Astrocyte (in vitro differentiated cells and primary cell): ENCODE measurements around a stretch of chr6.

- PRO-cap = no peak
- RRBS, 2 experiments = no CpG with 5 or more reads among the region's 10 CpGs
Observed at GRCh38 chr6:160123888-160124792, 2.5 kb downstream of the SLC22A1 start.

GRCh38 chr6:160178062-160178524 is 56.5 kb downstream of the SLC22A1 start:
- PRO-cap = no peak
- RRBS, 2 experiments = no CpG with 5 or more reads among the region's 5 CpGs

DNA sequence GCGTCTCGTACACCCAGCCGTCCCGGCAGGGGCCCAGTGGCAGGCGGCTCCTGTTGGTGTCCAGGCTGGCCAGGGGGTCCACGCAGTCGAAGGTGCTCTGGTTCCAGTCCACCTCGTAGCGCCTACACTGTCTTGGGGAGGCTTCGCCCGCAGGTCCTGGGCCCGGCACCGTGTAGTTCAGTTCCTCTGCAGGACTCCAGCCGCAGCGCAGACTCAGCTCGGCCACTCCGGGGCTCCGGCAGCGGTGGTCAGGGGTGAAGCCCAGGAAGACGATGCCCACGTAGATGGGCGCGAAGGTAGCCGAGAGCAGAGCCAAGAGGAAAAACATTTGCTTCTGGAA is 284 bp downstream of the SLC22A2 start:
- PRO-cap = no peak
- RRBS, 2 experiments = 89 to 95% methylated on average over 6 to 10 of the region's 24 CpGs

GRCh38 chr6:160301269-160301603 is 42.6 kb upstream of the SLC22A2 start:
- PRO-cap = no peak
- RRBS, 2 experiments = no CpG with 5 or more reads among the region's 4 CpGs

DNA sequence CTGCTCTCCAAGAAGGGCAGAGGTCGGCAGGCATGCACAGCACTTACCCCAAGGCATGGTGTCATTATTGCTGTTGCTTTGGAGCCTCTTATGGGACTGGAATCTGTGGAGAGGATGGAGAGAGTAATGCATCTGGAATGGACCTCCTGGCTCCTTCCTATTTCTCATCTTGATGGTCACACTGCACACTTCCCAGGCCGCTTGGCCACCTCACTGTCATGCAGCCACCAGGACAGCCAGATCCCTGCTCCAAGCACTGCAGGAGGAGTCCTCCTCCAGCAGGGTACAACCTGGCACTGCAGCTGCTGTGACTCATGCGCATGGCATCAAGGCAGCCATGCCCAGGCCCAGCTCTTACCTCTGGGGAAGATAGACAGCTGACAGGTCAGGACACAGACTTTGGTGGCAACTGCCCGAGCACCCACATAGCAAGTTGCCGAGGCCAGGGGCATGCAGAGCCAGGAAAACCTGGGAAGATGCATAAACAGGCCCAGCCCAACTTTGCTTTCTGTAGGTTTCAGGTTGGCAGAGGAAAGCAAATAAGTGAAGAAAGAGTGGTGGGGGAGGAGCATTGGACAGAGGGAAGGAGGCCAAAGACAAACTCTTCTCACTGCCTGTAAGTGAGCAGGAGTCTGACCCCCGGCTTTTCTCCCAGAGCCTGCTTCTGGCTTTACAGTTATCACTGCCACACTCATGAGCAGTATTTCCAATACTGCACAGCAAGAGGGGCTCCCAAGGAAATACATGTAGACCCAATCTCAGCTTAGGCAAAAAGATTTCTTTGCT is 38.7 kb downstream of the SLC22A3 start:
- PRO-cap = no peak
- RRBS, 2 experiments = no CpG with 5 or more reads among the region's 6 CpGs

DNA sequence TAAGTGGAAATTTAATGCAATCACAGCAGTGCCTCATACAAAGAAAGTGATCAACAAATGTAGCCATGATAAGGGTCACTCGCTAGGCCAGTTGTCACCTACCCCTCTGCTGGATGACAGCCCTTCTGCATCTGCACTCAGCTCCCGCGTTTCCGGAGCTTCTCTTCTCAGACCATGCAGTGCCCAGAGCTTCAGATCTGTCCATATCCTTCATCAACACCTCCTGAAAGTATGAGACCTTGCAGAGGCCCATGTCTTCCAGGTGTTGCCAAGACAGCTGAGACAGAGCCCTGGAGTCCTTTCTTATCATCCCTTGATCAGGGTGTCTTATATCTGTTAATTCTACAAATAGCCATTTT is 142.2 kb downstream of the LPA start:
- PRO-cap = no peak
- RRBS, 2 experiments = no CpG with 5 or more reads among the region's 4 CpGs

- PRO-cap = no peak
- RRBS, 2 experiments = no CpG with 5 or more reads among the region's 10 CpGs
Observed at GRCh38 chr6:160737716-160738465, 35.8 kb downstream of the PLG start.

- PRO-cap = no peak
- RRBS, 2 experiments = 2 to 3% methylated on average over 24 to 35 of the region's 63 CpGs
Observed at GRCh38 chr6:160766644-160767850, 65.0 kb downstream of the PLG start.

- PRO-cap = no peak
- RRBS, 2 experiments = no CpG with 5 or more reads among the region's 2 CpGs
Observed at GRCh38 chr6:160788386-160788799, 86.3 kb downstream of the PLG start.

DNA sequence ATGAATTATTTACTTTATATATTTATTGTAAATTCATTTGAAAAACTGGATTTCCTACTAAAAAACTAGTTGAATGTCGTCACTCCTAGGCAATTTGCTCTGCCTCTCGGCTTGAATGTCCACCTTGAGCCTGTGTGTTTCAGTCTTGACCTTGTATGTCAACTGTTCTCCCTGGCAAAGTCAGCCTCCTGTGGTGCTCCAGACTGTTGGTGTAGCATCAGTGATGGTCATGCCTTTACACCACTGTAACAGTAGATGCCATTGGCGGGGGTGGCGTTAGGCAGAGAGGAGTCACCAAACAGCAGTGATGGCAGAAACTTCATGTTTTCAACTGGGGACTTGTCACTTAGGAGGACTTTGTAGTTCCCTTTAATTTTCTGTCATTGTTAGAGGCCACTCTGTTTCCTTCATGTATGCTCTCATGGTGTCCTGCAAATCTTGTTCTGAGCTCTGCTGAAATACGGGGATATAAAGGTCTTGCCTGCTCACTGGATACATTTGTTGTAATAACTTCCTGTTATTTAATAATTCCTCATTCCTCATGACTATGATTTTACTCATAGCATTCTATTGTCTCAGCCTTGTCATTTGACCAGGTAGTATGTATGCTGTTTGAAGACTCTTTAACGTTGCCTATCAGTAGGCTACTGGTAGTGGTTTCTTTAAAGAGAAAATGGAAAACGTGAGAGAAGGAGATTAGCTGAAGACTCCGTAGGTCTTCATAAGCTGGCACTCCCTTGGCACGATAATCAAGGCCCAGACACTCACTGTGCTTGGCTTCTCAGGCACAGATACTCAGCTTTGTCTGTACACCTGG is 4.6 kb downstream of the MAP3K4 start:
- PRO-cap = no peak
- RRBS, 2 experiments = no CpG with 5 or more reads among the region's 9 CpGs

DNA sequence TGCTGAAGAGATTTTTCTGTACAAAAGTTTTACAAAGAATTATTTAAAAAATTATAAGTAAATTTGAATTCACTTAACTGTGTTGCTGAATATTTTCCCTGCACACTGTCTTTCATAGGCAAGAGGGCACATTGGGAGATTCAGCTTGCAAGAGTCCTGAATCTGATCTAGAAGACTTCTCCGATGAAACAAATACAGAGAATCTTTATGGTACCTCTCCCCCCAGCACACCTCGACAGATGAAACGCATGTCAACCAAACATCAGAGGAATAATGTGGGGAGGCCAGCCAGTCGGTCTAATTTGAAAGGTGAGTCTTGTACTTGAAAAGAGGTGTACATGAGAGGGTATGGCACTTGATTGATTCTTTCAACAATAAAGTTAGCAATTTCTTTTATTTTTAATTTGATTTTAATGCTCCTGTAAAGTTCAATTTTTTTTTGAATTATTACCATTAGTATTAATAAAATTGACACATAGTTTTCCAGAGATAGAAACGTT is 42.6 kb downstream of the MAP3K4 start:
- PRO-cap = no peak
- RRBS, 2 experiments = no CpG with 5 or more reads among the region's 5 CpGs

DNA sequence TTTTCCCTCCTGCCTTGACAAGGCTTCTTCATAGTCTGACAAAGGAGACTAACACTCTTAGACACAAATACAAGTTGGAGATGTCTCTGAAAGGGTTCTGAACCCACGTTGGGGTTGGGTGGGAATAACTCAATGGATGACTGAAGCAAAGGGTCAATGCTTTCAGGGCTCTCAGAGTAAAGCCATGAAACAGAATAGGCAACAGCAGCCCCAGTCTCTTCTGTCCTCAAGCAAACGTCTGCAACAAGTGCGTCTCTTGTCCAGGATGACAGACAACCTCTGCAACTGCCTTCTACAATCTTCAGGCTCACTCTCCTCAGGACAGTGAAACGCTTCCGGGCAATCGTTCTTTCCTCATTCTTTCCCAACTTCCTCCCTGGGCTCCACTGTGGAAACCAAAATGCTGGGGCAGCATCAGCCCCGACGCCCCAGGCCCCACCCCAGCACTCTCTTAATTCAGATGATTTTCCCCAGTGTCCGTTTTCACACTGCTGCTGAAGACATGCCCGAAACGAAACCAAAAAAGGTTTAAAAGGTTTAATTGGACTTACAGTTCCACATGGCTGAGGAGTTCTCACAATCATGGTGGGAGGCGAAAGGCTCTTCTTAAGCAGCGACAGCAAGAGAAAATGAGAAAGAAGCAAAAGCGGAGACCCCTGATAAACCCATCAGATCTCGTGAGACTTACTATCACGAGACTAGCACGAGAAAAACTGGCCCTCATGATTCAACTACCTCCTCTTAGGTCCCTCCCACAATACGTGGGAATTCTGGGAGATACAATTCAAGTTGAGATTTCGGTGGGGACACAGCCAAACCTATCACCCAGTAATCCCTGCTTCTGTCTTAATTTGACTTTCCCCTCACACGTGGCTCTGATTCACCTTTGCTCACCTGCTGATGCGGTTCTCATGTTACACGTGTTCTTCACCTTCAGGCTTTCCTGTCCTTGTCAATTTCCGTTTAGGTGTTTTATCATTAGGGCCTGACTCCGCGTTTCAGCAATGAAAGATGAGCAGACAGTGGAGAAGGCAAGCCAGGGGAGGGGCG is 57.4 kb downstream of the AGPAT4 start:
- PRO-cap = no peak
- RRBS, 2 experiments = no CpG with 5 or more reads among the region's 26 CpGs

DNA sequence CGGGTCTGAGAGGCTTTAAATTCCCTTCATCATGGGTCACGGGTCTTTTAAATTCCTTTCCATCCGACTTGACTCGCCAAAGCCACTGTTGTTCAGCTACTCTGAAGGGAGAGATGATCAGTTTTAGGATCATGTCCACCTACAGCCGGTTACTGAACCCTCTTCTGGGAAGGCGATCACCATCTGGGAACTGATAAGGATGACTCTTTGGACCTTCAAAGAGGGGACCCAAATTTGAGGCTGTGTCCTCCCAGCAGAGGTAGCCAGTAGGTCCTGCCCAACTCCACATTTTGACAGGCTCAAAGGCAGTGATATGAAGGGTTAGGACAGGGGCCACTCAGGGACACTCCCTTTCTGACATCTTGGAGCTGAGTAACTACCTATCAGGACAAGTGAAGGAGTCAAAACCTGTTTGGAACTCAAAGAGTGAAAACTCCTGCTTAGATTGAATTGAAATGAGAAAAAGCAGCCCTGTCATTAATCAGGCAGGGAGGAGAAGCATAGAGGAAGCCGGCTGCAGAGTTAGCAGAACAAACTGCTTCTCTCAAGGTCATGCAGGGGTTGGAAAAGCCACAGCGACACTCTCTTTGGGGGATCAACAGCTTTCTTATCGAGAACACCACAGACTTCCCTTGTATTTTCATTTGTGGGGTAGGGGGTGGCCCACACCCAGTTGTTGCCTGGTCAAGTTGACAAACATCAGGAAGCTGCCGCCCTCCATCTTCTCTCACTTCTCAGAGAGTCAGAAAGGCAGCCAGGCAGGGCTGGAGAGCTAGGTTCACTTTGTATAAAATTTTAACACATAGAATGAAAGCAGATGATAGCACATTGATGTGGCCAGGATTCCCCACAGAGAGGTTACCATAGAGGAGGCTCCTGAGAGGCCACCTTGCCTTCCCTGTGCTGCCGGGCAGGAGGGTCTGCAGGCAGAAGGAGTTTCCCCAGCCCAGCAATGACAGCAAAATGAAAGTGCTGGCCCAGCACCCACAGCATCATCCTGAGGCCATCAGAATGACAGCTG is 47.7 kb downstream of the AGPAT4 start:
- PRO-cap = no peak
- RRBS, 2 experiments = no CpG with 5 or more reads among the region's 11 CpGs

DNA sequence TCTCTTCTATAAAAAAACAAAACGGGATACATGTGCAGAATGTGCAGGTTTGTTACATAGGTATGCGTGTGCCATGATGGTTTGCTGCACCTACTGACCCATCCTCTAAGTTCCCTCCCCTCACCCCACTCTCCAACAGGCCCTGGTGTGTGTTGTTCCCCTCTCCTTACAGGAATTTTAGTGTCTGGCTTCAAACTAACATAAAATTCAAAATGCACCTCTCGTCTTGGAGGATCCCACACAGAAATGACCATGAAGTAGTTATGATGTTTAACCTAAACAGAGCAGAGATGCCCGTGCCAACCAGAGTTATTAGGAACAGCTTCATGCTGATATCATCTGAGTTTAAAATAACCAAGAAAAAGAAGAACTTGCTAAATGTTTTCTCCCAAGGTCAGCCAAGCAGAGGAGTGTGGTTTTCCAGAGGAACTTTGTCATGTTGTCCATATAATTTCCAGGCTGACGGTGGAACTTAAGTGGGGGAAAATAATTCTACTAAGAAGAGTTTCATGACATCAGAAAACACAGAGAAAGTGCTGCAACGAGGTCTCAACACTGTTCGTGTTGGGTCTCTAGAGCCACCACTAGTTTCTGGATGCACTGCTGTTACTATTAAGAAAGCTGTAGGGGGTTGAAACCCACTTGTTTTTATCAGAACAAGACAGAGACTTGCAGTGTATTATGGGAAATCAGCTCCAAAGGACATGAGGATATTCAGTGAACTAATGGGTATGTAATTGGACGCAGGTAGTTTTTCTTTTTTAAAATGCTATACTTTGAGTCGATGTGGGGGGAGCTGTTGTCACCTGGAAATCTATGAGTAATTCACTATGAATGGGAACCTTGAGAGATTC is 5.3 kb downstream of the AGPAT4 start:
- PRO-cap = no peak
- RRBS, 2 experiments = no CpG with 5 or more reads among the region's 9 CpGs

- PRO-cap = no peak
- RRBS, 2 experiments = no CpG with 5 or more reads among the region's 8 CpGs
Observed at GRCh38 chr6:161292043-161292639, 18.3 kb upstream of the AGPAT4 start.

DNA sequence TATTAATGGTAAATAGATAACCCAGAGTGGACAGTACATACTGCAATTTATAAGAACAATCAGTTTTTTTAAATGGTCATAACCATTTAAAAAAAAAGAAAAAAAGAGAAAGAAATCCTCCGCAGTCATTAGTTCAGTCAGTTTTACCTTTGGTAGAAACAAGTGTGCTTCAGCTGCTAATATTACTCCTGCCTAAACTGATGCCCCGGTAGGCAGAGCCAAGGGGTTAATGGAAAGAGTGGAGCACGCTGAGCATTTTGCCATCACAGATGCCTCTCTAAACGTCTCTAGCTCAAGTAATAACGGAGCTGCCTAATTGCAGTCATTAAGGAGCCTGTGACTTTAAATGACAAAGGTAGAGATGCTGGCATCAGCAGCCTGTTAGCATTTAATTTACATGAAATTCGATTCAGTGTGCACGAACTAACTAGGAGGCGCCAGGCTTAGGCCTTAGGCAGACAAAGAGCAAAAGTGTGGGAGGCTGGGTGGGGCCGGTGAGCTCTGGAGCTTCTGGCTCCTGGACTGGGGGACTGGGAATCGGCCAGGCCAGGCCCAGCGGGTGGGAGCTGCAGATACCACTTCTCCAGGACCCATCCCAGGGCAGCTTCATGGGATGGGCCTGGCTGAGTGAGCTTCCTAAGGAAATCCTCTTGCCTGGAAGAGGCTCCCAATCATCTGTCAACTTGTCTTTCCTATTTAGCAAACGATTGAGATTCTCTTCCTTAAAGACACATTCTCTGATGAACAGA is 169.9 kb upstream of the AGPAT4 start:
- PRO-cap = no peak
- RRBS, 2 experiments = no CpG with 5 or more reads among the region's 12 CpGs

DNA sequence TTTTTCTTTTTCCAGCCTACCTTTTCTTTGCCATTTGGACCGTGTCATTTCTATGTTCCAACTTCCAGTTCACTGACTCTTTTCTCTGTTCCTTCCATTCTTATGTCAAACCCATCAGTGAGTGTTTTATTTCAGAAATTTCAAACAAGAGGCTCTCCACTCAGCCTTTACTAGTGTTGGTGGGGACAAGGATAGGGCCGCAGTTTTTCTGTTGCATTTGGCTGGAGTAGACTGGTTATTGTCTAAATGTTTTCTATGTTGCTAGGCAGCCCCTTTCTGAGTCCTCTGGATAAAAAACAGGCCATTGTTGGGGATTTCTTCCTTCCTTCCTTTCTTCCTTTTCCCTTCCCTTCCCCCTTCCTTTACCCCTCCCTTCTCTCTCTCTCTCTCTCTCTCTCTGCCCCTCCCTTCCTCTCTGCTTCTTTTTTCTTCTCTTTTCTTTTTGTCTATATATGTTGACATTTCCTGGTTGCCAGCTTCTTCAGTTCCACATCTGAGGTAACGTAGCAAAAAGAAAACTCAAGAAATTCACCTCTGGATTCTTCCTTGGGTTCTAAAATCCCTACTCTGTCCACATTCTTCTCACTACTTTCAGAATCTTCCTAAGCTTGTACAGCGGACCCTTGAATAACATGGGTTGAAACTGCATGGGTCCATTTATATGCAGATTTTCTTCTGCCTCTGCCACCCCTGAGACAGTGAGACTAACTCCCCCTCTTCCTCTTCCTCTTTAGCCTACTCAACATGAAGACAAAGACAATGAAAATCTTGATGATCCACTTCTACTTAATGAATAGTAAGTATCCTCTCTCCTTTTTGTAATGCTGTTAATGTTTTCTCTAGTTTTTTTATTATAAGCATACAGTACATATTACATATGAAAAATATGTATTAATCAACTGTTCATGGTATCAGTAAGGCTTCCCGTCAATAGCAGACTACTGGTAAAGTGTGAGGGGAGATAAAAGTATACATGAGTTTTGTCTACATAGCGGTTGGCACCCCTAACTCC is 288.3 kb downstream of the PRKN start:
- PRO-cap = no peak
- RRBS, 2 experiments = no CpG with 5 or more reads among the region's 6 CpGs

DNA sequence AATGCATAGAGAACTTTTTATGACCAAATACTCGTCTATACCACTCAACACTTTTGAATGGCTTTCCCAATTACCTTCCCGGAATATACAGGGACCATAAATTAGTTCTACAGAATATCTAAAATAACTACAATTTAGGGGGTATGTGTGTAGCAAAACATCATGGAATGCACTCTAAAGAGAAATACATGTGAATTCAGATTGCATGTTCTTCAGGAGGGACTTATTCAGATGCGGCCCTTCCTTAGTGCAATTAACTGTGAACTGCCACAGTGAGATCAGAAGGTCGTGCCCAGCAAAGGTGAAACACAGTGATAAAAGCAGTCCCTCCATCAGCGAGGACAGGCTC is 125.9 kb upstream of the QKI start:
- PRO-cap = no peak
- RRBS, 2 experiments = no CpG with 5 or more reads among the region's 5 CpGs

- PRO-cap = no peak
- RRBS, 2 experiments = 54 to 57% methylated on average over 8 to 9 of the region's 29 CpGs
Observed at GRCh38 chr6:163335462-163336159, 78.9 kb upstream of the QKI start.

DNA sequence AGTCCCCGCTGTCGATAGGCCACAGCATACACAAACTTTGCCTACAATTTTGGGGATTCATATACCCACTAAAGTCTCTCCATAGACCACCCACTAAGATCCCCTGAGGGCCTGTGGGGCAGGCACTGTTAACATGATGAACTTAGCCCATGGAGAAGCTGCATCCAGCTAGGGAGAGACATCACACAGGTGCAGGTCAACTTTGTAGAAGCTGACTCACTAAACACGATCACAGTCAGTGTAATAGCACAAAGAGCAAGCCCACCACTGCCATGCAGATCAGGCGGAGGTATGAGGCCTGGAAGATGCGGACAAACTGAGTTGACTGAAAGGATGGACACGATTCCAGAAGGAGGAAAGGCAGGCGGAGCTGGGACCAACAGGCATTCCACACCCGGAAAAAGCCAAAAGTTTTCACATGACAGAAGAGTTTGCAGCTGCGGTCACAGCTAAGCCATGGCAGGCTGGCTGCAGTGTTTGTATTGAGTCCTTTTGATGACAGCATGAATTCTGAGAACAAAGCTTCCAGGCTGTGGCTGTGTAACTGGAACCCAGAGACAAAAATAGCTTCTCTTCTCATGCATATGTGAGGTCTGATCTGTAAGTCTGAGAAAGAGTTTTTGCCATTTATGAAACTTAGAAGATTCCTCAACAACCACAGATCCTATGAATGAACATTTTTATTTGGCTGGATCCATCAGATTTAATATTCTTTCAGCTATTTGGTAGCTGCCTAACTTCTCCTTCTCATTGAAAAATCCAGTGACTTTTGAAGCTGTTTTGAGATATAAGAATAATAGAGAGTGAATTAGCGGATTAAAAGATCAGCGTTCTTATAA is 75.5 kb upstream of the QKI start:
- PRO-cap = no peak
- RRBS, 2 experiments = no CpG with 5 or more reads among the region's 11 CpGs